Heart right ventricle (tissue), 2 donors: Measurements from ENCODE around the gene RBM24.

GRCh38 chr6:15727457-15727752 is 64.6 kb upstream of the DTNBP1 start:
- PRO-cap, 2 experiments, result no peak in any of the 2 experiments

DNA sequence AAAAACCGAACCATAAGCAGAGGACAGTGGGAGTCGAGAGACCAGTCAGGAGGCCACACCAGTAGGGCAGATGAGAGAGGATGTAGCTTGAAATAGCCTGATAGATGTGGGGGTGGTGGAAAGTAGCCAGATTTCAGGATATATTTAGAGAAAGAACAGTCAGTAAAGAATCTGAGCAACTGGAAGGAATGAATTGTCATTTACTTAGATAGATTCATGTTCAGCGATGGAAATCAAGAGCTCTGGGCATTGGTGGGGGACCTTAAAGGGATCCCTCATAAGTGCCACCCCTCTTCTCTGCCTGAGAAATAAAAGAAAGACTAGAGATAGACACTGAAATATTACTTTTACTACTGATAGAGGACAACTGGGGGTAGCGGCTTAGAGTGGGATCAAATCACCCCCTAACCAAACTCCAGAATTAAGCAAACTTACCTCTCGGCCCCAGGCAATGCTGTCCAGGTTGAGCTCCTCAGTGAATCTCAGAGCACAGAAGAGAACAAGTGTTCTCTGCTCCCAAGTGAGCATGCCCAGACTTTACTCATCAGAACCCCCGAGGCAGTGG is 133.7 kb upstream of the DTNBP1 start:
- PRO-cap, 2 experiments, result peak in 2 of 2 experiments; most common minus-strand start position 63 of the sequence (in 1)

- PRO-cap, 2 experiments, result no peak in any of the 2 experiments
Observed at GRCh38 chr6:16141206-16142214, 12.6 kb downstream of the MYLIP start.

DNA sequence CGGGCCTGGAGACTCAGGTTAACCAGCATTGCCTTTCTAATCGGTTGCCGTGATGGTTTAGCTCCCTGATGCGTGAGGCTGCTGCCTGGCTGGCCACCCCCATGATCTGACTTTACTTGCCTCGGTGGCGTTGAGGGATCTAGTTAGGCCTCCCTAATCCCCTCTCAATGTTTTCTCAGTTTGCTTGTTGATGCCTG is 2.4 kb downstream of the GMPR start:
- PRO-cap, 2 experiments, result no peak in any of the 2 experiments

- PRO-cap, 2 experiments, result no peak in any of the 2 experiments
Observed at GRCh38 chr6:16257902-16259127, 19.9 kb downstream of the GMPR start.

DNA sequence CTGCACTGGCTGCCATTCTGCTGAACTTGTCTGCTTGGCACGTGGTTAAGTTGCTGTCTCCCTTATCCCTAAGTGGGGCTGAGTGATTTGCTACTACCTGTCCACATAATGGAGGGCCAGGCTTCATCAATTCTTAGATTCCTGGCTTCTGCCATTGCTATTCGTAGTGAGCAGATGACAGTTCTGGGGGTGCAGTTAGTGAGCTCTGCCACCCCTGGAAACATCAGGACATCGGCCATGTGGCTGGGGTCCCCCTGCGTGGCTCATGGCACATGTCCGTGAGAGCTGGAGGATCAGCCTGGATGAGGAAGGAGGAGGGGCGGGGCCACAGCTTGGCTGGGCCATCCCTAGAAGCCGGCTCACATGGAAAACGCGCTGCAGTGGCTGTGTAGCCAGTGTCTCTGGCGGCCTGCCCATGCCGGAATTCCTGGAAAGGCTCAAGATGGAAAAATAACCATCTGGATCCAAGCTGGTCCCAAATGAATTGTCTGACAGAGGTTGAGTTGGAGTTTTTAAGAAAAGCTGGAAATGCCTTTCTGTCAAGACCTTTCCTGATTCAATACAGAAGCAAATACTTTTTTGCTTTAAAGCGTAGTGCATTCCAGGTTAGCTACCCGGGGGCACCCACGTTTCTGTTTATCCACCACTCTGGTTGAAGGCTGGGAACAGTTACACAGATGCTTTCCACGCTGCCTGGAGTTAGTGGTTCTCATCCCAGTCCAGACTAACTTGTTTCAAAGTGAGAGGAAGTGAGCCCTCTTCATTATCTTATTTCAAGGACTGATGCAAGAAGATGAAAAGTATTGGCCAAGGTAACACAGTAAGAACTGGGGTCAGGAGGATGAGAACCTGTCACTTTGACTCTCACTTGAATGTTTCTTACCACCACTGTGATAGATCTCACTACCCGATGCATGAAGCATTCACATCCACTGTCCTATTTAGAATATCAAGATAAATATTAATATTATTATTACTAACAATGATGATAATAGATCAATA is 99.0 kb downstream of the GMPR start:
- PRO-cap, 2 experiments, result peak in 1 of 2 experiments; most common minus-strand start position 274 of the sequence (in 1)

DNA sequence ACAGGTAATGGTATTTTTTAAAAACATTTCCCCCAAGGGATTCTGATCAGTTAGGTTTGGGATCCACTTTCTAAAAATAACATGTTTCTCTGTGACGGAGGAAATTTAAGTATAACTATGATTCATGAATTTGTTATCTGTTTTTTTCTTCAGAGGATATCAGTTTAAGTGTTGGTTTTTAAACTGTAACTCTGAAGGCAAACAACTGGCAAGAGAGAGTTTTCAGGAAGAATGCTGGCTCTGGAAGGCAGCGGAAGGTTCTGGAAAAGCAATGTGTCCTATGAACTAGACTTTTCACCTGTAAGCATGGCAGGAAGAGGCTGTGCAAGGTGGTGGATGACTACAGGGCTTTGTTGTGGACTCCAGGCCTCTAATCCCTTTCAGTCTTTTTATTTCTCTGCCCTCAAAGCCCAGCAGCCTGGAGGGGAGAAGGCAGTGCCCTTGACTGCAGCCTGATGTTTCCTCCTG is 153.1 kb downstream of the GMPR start:
- PRO-cap, 2 experiments, result no peak in any of the 2 experiments

DNA sequence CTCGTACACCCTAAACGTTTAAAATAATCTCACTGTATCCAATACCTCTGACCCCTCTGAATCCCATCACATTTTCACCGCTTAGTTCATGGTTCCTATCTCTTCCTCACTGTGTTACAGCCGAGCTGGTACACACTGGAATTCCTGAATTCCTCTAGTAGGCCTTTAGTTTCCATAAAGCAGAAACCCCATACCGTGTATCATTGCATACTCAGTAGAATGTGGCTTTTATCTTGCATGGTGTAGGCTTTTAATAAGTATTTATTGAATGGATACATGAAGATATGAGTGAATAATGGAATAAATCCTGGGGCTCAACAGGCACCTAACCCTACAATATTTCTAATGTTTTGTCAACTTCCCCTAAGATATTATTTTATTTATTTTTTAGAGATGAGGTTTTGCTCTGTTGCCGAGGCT is 178.3 kb downstream of the GMPR start:
- PRO-cap, 2 experiments, result no peak in any of the 2 experiments

- PRO-cap, 2 experiments, result peak in 2 of 2 experiments; most common plus-strand start chr6:16544291 (in 1); most common minus-strand start chr6:16544185 (in 2)
Observed at GRCh38 chr6:16544000-16544574, 217.2 kb downstream of the ATXN1 start.

DNA sequence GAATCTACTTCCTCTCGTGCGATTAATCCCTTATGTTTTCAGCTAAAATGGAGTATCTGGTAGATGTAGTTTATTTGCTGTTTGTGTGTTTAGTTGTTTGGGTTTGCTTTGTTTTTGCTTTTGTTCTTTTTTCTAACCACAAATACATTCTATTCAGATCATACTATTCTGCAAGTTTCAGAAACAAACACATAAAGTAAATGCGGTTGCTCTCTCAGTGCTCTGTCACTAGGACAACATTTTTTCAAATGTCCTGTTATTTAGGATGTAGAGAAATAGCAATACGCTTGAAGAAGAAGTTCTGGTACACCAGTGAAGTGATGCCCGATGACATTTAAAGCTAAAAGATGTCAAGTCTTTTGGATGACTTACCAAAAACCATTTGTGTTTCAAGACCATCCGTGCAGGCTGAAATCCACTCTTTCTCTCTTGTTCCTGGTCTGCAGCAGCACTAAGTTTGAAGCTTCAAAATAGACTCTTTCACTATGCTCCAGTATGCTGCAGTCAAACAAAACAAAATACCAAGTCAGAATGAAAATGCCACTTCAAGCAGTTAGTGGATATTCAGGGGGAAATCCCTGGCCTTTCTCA is 103.8 kb downstream of the ATXN1 start:
- PRO-cap, 2 experiments, result no peak in any of the 2 experiments

GRCh38 chr6:16674717-16675477 is 86.4 kb downstream of the ATXN1 start:
- PRO-cap, 2 experiments, result no peak in any of the 2 experiments

- PRO-cap, 2 experiments, result no peak in any of the 2 experiments
Observed at GRCh38 chr6:16681120-16681536, 80.1 kb downstream of the ATXN1 start.

DNA sequence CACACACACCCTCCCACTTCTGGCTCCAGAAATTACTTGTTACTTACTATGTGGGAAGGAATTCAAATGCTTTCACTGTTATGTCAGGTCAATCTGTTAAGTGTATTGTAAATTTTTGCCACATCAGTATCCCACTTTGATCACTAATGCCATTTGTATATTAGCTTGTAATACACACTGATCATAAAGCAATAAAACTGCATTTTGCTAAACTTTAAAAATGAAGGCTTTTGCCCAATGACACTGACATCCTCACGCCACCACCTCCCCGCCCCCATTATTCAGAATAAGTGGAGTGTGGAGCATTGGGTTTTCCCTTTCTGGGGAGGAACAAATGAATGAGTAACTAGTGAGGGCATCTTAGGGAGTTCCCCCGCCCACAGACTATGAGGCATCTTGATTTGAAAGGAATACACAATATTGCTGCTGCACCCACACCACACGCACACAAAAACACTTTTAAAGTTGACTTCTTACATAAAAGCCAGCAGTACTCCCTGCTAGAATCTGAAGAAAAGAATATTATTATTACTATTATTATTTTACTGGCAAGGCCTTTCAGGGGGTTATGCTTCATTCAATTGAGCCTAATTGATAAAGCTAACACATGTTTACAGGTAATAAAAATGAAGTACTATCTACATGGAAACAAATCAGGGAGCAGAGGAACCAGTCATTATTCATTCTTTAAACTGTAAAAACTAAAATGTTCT is 76.0 kb downstream of the ATXN1 start:
- PRO-cap, 2 experiments, result no peak in any of the 2 experiments

DNA sequence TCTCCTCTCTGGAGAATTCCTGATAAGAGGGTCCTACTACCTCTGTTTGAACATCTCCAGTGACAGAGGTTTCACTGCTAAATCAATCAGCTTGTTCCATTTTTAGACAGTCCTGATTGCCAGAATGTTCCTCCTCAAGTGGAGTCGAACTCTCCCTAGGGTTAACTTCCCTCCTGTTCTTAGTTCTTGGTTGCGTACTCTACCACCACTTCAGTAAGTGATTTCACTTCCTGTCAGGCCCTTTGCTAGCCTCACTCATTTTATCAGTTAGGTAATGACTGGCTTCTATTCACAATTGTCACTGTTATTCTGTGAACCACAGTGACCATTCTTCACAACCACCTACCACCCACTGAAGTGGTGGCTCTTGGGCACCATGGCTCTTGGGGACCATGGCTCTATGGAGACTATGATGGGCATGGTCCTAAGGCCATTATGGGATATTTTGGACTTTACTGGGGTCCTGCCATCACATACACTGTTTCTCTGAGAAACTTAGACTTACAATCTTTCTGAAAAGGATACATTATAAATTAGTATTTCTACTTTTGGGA is 66.5 kb downstream of the ATXN1 start:
- PRO-cap, 2 experiments, result no peak in any of the 2 experiments

GRCh38 chr6:16722394-16723226 is 38.6 kb downstream of the ATXN1 start:
- PRO-cap, 2 experiments, result no peak in any of the 2 experiments

DNA sequence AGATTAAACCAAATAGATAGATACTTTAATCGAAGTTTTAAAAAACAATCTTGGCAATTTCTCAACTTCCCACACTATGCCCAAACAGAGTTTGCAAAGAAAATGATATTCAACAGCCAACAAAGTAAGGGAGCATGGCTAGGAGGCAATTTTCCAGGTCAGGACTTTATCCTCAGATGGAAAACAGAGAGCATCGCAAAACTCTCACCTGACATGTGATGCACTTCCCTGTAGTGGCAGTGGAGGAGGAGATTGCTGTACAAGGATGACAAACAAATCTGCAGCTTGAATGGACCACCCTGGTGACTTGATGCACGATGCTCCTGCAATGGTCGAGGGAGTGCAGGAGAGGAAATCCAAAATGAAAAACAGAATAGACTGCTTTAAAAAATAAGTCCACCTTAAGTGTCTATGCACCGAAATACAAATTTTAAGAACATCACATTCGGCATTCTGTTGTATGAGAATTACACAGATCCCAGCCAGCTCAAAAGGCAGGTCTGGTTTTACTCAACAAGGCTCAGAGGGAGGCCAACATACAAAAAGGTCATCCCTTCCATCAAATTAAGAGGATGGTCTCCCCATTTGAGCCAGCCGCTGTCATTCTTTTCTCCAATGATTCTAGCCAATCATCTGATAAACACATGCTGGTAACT is 8.1 kb downstream of the ATXN1 start:
- PRO-cap, 2 experiments, result no peak in any of the 2 experiments

DNA sequence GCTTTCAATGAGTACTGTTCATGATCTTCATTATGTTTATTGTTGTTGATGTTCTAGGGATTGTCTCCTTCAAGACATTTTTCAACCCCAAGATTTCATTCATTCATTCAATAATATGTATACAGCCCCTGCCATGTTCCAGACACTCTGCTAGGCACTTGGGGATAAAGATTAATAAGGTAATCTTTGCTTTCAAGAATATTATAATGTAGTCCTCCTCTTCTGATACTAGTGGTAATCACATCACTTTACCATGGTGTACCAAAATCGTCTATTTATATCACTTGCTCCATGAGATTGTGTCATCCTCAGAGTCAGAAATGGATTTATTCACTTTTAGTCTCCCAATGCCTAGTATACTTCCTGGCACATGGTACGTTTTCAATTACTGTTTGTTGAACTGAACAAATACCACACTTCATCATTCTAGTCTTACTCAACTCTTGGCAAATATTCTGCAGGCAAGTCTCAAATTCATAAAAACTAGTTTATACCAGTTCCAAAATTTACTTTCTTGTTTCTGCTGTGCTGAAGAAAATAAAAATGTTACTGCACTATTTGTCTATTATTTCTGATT is 102.5 kb upstream of the STMND1 start:
- PRO-cap, 2 experiments, result no peak in any of the 2 experiments

DNA sequence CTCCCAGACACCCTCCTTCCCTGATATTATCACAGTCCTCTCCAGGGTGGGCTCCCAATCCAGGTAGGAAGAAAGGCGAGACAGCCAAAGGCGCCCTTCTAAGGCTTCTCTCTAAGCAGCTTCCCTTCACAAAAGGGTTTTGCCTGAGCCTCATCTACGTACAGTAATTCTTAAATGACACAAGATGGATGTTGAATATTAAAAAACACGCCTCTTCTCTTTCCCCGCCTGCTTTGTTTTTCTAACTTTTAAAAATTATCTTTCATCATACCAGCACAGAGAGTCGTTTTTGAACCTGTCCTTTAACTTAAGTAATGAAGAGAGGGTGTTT is 2.1 kb upstream of the RBM24 start:
- PRO-cap, 2 experiments, result no peak in any of the 2 experiments

DNA sequence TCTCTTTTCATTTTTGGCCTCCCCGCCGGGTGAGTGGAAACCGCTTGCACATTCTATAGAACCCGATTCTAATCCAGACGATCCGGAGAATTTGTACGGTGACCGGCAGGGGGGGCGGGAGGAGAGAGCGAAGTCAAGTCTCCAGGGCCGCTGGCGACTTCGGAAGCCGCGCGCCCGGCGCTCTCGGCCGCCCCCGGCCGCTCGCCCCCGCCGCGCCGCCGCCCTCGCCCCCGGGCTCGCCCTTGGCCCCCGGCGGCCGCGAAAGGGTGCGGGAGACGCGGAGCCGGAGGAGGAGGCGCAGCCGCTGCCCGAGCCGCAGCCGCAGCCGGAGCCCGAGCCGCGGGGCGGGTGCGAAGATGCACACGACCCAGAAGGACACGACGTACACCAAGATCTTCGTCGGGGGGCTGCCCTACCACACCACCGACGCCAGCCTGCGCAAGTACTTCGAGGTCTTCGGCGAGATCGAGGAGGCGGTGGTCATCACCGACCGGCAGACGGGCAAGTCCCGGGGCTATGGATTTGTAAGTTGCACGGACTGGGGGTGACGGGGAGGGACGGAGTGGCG is at the start of gene RBM24:
Gene RBM24 (plus strand): TSS at position 136 of the 568 bp plus-strand sequence.
- PRO-cap, 2 experiments, result peak in 1 of 2 experiments; most common plus-strand start position 271 of the sequence (in 1); most common minus-strand start position 64 of the sequence (in 1)

DNA sequence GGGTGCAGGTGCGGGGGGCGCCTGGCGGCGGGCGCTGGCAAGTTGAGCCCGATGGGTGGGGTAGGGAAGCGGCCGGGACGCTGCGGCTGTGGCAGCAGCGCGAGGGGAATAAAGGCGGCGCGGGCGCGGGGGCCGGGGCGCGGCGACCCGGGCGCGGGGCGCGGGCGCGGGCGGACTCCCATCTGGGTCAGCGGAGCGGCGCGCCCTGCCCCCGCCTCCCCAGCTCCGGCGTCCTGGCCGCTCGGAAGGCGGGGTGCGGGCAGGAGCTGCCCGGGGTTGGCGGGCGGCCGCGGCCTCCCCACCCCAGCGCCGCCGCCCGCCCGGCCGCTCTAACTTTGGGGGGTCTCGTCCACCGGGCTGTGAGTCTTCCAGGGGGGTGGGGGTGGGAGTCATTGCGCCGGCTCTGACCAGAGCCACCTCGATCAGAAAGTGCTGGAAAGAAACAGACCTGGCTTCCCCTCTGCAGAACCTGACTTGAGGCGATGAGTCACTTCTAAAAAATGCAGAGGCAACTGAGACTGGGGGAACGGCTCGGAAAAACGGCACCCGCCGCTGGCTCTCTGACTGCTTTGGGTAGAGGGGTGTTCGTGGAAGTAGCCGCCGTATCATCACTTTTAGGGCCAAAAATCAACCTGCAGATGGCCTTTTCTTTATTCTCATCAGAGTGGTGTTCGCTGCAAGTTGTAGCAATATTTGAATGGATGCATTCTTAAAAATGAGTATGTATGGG is 561 bp downstream of the CAP2 start:
- PRO-cap, 2 experiments, result peak in 2 of 2 experiments; most common plus-strand start position 222 of the sequence (in 1); most common minus-strand start position 476 of the sequence (in 2)